Mesangial cell (primary cell): ENCODE measurements around a stretch of chr11.

DNA sequence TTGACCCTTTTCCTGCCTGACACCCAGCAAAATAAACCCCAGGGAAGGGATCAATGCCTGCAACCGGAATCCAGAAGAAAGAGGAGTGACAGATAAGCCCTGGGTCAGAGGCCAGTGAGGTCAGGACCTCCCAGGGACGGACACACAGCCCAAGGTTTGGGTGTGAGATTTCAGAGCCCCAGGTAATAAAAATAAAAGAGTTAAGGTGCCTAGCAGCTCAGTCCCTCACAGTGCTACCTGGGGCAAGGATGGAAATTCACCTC is 133.5 kb downstream of the MYEOV start:
- RAMPAGE, long total RNA = no peak

DNA sequence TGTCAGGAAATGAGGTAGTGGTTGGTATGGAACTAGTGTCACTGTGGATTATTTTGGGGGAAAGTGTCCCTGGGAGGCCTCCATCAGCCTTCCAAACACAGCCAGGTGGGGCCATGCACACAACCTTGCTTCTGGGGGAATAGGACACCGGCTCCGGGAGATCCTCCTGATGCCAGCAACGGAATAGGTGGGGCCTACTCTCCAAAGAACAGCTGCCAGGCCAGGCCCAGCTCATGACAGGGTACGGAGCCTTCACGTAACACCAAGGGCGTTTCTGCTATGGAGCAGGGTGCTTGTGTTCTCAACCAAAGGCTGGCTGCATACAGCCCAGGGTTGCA is 156.9 kb downstream of the MYEOV start:
- RAMPAGE, long total RNA = no peak

DNA sequence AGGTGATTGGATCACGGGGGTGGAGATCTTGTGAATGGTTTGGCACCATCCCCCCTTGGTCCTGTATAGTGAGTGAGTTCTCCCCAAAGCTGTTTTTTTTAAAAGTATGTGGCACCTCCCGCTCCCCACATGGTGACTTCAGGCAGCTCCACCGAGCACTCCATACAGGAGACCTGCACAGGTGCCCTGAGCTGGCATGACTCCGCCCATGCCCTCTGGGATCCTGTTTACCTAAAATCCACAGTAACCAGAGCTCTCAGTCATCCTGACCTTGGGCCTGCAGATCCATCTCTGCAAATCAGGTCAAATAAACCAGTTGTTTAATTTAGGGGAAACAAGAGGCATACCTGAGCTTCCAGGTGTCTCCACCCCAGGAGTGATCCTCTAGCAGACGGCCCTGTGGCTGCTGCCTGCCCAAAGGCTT is 125.8 kb upstream of the CCND1 start:
- RAMPAGE, long total RNA = no peak

- RAMPAGE, long total RNA = no peak
Measured at GRCh38 chr11:69524596-69525077, 116.3 kb upstream of the CCND1 start.

- RAMPAGE, long total RNA = no peak
Measured at GRCh38 chr11:69648852-69649295, 7.9 kb downstream of the CCND1 start.

DNA sequence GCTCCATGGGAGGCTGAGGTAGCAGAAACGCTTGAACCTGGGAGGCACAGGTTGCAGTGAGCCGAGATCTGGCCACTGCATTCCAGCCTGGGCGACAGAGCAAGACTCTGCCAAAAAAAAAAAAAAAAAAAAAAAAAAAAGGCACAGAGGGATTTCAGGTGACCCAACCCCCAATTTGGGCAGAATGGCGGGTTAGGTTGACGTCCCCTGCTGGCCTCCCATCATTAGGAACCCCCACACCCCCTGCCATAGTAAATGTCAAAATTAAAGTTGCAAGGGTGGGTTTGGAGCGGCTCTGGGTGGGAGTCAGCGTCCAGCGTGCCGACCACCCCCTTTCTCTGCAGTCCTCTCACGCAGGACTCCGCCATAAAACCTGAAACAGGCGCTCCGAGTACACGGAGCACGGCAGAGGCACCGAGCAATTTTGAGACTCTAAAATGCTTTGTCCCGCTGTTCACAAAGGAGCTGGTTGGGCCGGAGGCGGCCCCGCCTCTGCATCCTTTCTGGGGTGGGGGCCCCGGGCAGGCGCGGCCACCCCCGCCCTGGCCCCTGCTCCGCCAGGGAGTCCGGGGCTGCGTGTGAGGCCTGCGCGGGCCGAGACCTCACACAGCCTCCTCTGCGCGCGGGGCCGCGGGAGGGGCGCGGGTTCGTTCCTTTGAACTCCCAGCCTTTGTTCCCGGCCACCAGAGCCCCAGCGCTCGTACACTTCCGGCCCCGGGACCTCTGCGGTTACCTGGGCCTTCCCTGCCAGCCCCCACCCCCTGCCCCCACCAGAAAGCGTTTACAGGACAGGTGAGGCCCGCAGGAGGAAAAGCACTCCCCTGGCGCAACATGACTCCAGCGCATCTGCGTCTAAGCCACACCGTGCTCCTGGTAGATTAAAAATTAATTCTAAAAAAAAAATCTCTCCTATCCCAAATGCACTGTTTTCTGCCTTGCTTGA is 1.7 kb downstream of the FGF19 start:
- RAMPAGE, long total RNA = no peak

DNA sequence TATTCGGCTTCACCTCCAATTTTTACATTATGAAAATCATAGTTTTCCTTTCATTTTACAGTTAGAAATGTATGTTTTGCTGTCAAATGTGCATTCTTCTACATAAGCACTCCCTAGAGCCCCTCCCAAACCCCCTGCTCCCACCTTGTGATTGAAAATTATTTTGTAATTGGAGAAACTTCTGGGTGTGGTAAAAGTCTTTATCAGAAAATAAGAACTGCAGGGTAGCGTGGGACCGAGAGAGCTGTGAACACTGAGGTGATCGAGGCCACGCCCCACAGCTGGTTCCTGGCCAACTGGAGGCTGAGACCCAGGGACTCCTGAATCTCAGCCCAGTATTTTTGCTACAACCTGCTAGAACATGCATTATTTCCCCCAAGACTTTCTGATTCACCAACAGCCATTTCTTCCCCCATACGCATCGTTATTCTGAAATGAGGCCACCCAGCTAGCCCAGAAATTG is 3.2 kb upstream of the FGF19 start:
- RAMPAGE, long total RNA = no peak

GRCh38 chr11:69867774-69868188 is 48.6 kb upstream of the FGF3 start:
- RAMPAGE, long total RNA = no peak

- RAMPAGE, long total RNA = no peak
Measured at GRCh38 chr11:69943523-69943965, 124.3 kb upstream of the FGF3 start.

- RAMPAGE, long total RNA = no peak
Measured at GRCh38 chr11:69965763-69966746, 112.1 kb upstream of the ANO1 start.

GRCh38 chr11:69992829-69993312 is 85.2 kb upstream of the ANO1 start:
- RAMPAGE, long total RNA = no peak

- RAMPAGE, long total RNA = no peak
Measured at GRCh38 chr11:70087582-70088191, 9.6 kb downstream of the ANO1 start.

- RAMPAGE, long total RNA = no peak
Measured at GRCh38 chr11:70103234-70104233, 25.4 kb downstream of the ANO1 start.

GRCh38 chr11:70128349-70129015 is 50.4 kb downstream of the ANO1 start:
- RAMPAGE, long total RNA = no peak

- RAMPAGE, long total RNA = no peak
Measured at GRCh38 chr11:70188419-70188954, 14.6 kb upstream of the FADD start.

DNA sequence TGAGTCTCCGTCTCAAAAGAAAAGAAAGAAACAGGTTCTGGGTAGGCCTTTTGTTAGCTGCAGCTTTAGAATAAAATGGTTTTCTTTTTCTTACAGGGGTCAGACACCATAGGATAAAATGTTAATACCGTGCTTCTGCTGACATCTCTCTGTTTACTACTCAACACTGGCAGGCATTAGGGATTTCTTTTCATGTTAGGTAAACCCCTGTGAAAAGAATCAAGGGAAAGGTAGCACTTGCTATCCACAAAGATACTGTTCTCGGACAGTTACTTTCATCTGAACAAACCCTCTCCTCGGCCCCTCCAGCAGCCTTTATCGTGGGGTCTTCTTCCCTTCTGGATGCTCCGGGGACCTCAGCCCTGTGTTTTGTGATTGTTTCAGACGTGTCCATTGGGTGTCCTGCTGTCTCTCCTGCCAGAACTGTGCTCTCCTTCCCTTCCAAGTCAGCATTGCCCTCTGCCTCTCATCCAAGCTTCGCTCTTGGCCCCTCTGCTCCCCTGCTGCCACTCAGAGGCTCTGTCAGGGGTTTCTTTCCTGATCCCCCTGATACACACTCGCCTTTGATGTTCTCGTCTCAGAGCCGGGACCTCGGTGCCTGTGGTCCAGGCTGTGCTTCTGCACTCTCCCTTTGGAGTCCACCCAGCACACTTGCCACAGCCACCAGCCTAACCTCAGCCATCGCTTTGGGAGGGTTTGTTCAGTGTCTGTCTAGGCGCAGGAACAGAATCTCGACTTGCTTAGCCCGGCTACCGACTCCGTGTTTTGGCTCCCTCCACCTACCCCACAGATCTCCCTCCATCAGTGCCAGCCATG is 28.9 kb downstream of the PPFIA1 start:
- RAMPAGE, long total RNA = no peak

DNA sequence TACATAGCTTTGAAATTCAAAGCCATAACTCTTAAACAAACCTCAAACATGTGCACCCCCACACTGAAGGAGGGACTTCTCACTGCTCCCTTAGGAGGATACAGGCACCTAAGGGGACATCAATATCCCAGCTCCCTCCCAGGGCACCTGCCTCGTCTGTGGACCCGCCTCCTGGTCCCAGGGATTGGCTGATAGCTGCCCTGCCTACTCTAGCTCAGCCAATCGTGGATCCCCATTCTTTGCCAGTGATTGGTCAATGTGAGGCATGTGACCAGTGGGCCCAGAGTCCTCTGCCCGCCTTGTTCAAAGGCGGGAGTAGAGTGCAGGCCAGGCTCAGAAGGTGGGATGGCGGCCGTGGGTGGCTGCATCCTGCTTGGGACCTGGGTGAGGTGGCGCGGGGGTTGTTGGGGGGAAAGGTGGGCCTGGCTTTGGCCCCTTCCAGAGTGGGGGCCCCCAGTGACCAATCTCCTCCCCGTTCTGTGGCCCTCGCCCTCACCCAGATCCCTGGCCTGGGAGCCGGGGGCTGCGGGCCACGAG is 64.8 kb downstream of the CTTN start:
- RAMPAGE, long total RNA = no peak

- RAMPAGE, long total RNA = no peak
Measured at GRCh38 chr11:70661618-70662488, 263.5 kb downstream of the CTTN start.

GRCh38 chr11:70902056-70902617 is 350.2 kb downstream of the SHANK2 start:
- RAMPAGE, long total RNA = no peak

GRCh38 chr11:71250378-71250886 is 1.9 kb downstream of the SHANK2 start:
- RAMPAGE, long total RNA = no peak